Ishikawa (cell line): ENCODE measurements around the genes SLF1, ARSK and SPATA9.

- RRBS, result no CpG with 5 or more reads among the region's 3 CpGs
Measured at GRCh38 chr5:94471505-94471889, 146.9 kb downstream of the KIAA0825 start.

DNA sequence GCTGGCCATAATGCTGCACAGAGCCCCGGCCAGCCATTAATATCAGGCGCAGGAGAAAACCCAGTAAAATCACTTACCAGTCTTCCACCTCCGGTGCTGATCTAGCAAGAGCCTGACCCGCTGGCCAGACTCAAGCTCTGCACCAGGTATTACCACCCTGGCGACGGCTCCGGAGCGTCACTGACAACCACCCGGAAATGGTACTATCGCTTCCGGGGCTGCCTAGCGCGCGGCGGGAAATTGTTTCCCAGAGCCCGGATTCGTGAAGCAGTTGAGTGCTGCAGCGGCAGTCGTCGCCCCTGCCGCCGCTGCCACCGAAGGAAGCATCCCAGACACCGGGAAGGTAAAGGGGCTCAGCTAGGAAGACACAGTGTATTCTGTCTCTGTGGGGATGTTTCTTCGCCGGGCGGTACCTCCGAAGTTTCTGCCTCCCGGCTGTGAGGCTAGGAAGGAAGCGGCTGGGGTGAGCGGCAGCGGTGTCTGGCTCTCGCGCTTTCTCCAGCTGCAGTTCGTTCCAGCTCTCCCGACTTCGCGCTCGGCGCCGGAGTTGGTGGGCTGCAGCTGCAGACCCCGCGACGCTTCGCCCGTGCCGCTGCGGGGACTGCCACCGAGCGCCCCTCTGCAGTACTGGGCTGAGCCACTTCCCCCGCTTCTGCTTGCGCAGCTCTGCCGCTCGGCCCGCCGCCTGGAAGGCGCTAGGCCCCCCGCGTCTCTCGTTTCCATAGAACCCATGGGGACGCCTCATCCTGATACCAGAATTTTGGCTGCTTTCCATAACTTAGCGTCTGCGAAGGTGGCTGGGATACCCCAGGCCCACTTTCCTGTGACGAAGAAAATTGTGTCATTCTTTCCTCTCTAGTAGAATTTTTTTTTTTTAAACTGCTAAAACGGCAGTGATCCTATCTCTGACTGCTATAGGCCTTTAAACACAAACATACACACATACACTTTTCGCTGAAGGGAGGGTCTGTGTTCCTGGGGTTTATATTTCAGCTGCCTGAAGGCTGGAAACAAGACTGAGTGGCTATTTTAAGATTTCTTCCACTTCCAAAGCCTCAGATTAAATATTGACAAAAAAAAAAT is at the start of gene SLF1:
TSS of gene SLF1 (plus strand) at position 247 of the 1,083 bp plus-strand sequence.
- RRBS, result 2% methylated on average over 27 of the region's 66 CpGs

DNA sequence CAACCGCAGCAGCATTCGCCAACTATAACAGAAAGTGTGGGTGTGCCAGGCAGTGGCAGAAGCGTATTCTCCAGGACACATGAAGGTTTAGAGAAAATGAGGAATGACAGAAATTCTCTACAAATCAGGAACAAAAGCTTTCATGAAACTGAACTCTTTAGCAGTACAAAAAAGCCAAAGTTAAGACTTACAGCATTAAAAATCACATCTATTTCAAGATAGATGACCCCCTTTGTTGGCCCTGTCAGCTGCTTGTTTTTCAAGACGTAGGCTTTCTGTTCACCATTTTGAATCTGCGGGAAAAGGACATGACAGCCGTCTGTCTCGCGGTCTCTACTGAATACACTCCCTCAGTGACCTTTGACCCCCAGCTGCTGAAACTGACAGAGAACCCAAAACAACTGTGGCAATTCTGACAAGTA is 252.2 kb downstream of the SLF1 start:
- RRBS, result no CpG with 5 or more reads among the region's 8 CpGs

DNA sequence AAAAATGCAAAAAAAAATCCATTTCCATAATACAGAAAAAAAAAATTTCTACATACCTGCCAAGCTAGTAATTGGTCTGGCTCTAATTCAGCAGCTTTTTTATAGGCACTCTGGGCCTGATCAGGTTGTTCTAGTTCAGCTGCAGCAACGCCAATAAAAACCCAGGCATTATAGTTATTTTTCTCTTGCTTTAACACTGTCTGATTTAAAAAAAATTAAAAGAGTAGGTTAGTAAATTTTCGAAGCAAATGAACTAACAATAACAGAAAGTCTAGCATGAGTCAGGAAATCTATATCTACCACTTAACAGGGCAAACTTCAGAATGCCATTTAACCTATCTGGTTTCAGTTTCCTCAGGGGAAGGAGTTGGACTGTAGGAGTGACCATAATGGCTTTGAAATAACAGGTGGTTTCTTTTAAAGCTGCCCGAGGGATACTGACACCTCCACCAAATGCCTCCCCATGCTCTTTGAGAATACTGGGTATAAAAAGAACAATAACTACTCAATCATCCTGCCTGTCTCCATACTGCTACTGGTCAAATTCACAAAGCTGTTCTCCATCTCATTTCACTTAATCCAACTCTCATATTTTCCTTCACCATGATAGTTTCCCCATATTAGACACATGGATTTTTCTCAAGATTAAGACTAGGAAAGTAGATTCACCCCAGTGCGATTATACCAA is 11.5 kb downstream of the SKIC3 start:
- RRBS, result no CpG with 5 or more reads among the region's 4 CpGs

DNA sequence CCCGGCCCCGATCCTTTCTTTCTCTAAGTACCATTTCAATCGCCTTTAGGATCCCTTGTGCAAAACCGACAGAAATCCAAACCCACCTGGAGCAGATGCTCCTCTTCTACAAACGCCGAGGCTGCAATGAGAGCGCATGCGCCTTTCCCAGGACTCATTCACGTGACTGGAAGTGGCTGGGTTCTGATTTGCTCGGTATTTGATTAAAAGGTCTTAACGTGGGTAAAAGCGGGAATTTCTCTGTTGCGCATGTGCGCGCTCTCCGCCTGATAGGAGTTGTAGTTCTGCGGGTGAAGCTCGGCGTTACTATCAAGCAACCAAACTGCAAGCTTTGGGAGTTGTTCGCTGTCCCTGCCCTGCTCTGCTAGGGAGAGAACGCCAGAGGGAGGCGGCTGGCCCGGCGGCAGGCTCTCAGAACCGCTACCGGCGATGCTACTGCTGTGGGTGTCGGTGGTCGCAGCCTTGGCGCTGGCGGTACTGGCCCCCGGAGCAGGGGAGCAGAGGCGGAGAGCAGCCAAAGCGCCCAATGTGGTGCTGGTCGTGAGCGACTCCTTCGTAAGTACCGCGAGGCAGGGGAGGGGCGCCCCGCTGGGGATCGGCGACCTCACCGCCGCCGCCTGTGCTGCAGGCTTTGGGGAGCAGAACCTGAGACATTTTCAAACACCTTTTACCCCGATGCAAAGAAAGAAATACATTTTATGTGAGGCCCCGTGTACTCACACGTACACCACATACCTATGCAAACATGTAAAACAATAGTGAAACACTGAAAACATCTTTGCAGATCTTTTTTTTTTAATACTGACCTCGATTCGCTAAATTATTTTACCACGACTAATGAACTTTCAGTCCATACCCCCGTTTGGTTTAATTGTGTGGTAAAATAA is at the start of gene ARSK:
TSS of gene ARSK (plus strand) at position 252 of the 887 bp plus-strand sequence.
- RRBS, result 2% methylated on average over 7 of the region's 53 CpGs

- RRBS, result no CpG with 5 or more reads among the region's 13 CpGs
Measured at GRCh38 chr5:95647697-95648477, 1.3 kb downstream of the RFESD start.

- RRBS, result 95% methylated on average over 2 of the region's 9 CpGs
Measured at GRCh38 chr5:95669489-95670185, 13.2 kb downstream of the SPATA9 start.

DNA sequence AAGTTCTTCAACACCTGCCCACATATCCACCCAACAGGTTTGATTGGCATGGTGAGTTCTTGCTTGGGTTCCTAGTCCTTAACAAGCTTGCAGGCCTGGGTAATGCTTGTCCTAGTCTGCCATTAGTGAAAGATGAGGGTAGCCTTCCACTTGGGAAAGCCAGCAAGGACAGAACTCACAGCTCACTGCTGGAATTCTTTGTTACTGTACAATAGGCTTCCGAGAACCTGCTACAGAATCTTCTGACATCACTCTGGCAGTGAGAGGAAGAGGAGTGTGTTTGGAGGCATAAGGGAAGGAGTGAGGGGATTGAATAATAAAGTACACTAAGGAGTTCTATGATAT is at the start of gene SPATA9:
TSS of gene SPATA9 (minus strand) at position 187 of the 345 bp plus-strand sequence.
- RRBS, result no CpG with 5 or more reads among the region's 1 CpG

- RRBS, result no CpG with 5 or more reads among the region's 4 CpGs
Measured at GRCh38 chr5:95728365-95729211, 2.5 kb upstream of the RHOBTB3 start.

DNA sequence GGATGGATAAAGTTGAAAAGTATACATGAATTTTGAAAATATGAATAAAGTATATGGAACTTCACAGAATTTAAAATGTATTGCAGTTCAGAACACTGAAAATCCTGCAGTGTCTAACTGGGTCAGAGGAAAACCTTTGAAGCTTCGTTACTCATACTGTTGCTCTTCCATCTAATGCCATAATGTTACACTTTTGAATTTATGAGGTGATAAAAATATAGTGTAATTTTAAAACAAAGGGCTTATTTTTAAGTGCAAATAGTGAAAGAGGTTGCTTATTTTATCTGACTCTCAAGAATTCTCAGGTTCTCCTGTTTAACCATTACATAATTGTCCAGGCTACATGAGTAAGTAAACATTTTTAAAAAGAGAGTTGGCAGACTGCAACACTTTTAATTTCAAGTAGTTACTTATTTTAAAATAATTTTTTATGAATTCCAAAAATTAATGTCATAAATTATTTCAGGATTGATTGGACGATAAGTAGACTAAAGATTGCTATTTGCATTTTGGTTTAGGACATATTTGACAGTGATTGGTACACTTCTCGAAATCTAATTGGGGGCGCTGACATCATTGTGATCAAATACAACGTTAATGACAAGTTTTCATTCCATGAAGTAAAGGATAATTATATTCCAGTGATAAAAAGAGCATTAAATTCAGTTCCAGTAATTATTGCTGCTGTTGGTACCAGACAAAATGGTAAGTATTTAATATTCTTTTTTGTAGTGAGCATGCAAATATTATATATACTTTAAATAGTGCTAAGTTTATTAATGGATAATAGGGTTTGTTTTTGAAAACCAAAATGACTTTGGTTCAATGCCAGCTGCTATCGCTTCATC is 5.5 kb downstream of the RHOBTB3 start:
- RRBS, result no CpG with 5 or more reads among the region's 6 CpGs

- RRBS, result no CpG with 5 or more reads among the region's 7 CpGs
Measured at GRCh38 chr5:95755185-95755710, 24.1 kb downstream of the RHOBTB3 start.

GRCh38 chr5:95790232-95791257 is 32.0 kb downstream of the GLRX start:
- RRBS, result no CpG with 5 or more reads among the region's 9 CpGs

DNA sequence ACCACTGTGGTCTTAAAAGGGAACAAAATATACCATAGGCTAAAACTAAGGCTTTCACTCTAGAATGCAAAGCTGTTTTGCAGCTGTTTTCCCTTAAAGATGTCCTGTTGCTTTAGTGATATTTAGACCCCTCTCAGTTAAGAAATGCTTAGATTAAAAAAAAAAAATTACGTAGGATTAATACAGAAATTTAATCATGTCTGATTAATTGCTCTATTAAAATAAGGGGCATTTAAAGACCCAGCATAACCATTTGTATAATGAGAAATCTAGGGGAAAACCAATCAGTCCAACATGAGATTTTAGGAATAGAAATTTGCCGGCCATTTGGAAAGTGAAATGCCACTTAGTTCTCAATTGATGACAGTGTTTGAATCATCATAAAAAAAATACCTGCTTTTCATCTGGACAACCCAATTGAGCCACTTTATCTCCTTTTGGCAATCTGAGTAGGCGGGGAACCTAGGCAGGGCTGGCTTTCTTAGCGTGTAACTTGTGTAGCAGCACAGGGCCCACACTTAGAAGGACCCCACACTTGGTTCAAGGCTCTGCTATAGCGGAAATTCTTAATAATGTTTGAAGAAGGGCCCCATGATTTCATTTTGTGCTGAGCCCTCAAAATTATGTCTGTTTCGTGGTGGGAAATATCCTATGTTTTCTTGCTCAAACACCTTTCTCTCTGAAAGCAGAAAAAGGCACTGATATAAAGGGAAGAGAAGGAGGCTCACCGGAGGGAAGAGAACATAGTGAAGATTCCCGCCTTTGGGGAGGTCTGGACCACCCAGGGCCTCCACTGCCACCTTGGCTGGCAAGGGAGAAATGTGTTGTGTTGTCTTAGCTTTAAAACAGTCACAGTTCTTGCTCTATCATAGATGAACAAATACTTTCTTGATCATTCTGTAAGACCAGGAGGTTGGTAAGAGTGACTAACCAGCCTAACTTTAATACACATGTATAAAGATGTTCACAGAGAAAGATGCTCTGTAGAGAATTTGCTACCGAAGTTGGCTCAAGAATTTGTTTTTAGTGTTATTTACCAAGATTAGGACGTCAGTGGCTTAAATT is 28.9 kb downstream of the GLRX start:
- RRBS, result no CpG with 5 or more reads among the region's 10 CpGs

- RRBS, result no CpG with 5 or more reads among the region's 10 CpGs
Measured at GRCh38 chr5:95837908-95838552, 15.5 kb upstream of the GLRX start.

DNA sequence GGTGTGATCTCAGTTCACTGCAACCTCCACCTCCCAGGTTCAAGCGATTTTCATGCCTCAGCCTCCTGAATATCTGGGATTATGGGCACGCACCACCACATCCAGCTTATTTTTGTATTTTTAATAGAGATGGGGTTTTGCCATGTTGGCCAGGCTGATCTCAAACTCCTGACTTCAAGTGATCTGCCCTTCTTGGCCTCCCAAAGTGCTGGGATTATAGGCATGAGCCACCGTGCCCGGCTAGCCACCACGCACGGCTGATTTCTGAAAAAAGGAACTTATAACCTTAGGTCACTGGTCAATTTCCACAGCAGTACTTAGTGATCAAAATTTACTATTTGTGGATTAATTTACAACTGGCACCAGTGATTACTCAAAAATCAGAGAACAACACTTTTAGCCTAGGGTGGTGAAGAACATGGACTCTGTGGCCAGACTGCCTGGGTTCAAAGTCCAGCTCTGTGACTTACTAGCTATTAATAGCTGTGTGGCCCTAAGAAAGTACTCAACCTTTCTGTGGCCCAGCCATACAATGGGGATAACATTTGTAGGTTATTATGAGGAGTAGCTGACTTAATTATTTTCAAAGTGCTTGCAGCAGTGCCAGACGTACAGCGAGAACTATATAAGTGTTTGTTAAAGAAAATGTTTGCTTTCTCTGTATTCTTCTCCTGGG is 50.8 kb upstream of the GLRX start:
- RRBS, result no CpG with 5 or more reads among the region's 8 CpGs

- RRBS, result no CpG with 5 or more reads among the region's 2 CpGs
Measured at GRCh38 chr5:95896618-95897311, 64.9 kb downstream of the ELL2 start.

- RRBS, result no CpG with 5 or more reads among the region's 1 CpG
Measured at GRCh38 chr5:95900859-95901151, 60.8 kb downstream of the ELL2 start.

DNA sequence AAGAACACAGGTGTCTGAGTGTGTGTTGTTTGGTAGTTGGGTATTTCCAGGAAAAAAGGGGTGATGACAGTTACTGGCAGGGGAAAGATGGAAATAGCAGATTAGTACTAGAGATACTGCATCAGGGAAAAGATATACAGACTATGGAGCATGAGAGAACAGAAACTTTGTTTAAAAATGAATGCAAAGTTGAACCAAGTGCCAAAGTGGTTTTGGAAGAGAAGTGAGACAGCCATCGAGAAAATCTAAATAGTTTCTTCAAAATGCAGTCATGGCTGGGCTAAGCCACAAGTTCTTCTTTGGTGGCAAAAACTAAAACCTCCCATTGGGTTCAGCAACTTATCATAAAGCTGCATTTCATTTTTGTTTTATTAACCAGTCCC is 33.6 kb downstream of the ELL2 start:
- RRBS, result no CpG with 5 or more reads among the region's 1 CpG